Parietal lobe (tissue), 2 donors: ENCODE measurements around a stretch of chr1.

DNA sequence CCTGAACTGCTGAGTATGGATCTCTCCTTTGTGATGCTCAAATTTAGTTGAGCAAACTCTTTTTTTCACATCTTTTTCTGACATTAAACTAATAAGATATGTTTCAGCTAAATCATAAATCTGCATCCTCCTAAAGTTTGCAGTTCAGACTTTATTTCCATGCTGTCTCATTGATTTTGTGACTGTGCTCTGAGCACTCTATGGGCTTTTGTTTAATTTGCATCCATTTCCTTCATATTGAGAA lies 56.9 kb downstream of the WDR64 start:
- RAMPAGE, long total RNA = no peak

DNA sequence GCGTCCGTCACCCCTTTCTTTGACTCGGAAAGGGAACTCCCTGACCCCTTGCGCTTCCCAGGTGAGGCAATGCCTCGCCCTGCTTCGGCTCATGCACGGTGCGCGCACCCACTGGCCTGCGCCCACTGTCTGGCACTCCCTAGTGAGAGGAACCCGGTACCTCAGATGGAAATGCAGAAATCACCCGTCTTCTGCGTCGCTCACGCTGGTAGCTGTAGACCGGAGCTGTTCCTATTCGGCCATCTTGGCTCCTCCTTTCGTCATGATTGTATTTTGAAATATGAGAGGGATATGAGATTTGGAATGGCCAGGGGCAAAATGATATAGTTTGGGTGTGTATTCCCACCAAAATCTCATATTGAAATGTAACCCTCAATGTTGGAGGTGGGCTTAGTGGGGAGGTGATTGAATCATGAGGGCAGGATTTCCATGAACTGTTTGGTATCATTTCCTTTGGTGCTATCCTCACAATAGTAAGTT lies 52.5 kb upstream of the MAP1LC3C start:
- RAMPAGE, long total RNA = no peak

- RAMPAGE, long total RNA = no peak
Measured at GRCh38 chr1:243253949-243254248, 1.2 kb downstream of the CEP170 start.

DNA sequence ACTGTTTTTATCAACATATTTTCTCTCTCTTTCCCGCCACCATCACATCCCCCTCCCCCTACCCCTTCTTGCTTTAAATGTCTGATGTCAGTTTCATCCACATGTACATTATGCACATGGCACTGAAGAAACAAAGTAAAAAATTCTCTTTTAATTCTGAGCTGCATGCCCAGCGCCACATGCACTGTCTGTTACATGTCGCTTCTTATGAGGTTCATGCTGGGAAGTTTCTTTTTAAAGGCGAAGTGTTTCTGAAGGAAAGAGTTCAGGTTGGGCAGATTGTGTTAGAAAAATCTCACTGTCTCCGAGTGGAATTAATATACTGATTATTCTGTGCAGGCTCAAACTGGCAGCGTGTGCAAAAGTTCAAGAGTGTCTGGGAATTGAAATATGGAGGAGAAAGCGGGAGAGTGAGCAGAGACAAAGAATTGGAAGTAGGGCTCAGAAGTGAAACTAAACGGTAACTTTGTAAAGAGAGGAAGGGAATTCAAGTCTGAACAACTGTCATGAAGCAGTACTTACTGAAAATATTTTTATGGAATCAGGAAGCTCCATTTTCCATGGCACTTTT lies 217.5 kb downstream of the SDCCAG8 start:
- RAMPAGE, long total RNA = no peak

- RAMPAGE, long total RNA = no peak
Measured at GRCh38 chr1:243483021-243483930, 227.4 kb downstream of the SDCCAG8 start.

DNA sequence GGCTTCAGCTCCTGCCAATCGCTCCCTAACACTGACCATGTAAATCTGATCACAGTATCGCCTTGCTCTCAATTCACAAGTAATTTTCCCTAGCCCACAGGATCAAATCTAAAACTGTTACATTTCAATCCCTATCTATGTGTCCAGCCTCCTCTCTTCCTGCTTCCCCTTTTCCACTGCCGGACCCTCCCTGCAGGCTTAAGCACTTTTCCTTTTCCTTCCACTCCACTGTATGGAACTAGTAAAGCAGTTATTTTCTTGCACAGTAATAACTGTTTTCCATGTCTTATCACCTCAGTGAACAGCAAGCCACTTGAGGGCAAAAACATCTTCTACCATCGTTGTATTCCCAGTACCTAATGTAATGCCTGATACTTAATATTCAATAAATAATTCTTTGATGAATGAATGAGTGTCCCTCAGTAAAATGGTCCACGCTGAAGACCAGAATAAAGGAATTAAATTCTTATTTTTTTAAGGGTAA lies 290.1 kb downstream of the AKT3 start:
- RAMPAGE, long total RNA = no peak

DNA sequence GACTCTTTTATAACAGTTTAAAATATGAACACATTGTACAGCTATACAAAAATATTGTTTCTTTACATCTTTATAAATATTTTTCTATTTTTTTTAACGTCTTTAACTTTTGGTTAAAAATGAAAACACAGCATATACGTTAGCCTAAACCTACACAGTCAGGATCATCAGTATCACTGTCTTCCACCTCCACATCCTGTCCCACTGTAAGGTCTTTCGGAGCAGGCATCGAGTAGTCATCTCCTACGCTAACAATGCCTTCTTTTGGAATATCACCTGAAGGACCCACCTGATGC lies 254.6 kb downstream of the AKT3 start:
- RAMPAGE, long total RNA = no peak

DNA sequence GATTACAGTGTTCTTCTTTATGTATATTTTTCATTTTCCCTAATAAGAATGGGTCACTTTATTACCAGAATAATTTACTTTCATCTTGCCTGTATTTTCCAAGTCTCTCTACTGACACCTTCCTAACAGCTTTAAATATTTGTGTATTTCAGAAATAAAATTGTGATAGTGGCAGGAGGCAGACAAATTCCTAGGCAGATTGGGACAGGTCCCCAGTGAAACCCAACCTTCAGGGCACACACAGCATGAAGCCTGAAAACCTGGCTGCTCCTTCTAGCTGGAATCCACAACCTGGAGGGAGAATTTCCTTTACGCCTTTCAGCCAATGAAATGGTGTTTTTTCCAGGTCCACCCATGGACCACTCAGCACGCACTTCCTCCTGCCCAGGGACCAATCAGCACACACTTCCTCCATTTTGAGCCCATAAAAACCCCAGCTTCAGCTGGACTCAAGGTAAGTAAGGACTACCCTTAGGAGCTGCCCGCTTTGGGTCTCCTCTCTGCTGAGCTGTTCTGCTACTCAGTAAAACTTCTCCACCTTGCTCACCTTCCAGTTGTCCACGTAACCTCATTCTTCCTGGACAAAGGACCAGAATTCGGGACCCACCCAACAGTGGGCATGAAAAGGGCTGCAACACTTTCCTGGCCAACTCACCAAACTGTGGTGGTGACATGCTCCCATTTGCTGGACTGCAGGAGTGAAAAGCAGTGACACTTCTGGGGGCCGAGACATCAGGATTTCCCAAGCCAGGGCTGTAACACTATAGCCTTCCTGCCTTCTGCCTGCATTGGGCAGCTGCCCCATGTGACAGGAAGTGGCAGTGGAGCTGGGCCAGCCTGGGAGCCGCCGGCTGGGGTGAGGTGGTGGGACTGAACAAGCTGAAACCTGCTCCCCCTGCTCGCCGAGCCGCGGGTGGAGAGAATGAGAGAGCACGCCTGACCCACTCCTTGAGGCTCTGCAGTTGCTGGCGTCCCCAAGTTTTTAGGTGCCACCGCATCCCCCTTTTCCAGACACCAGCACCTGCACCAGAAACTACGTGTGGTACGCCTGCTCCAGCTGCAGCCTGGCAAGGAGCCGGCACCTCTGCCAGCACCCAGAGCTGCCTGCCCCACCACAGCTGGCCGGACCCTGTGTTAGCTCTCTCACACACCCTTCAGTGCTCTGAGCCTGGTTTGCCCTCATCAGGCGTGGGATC lies 119.8 kb downstream of the AKT3 start:
- RAMPAGE, long total RNA = no peak

DNA sequence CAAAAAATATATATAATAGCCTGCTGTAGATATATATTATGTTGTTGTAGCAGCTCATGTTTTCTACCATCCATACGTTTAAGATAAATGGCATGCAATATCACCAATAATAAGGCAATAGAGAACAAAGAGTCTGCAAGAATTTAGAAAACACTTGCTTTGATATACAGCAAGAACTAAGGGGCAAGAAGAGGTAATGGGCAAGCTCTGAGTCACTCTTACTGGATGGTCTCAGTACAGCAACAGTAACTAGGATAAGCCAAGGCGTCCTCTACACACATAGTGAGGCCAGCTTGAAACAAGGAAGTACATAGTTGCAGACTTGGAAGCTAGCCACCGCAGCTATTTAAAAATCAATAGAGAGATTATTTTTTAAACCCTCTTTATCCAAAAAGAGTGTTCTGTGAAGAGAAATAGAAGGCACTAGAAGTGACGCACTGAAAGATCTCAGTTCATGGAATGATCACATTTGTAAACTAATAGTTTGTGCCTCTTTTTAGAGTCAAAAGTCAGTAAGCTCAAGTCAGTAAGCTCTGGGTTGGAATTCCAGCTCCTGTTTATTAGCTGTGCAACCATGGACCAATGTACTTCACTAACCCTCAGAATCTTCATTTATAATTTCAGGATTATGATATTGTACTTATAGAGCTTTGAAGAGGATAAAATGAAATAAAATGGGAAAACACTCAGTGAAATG lies 118.7 kb downstream of the AKT3 start:
- RAMPAGE, long total RNA = no peak

- RAMPAGE, long total RNA = no peak
Measured at GRCh38 chr1:243771295-243771929, 78.6 kb downstream of the AKT3 start.

DNA sequence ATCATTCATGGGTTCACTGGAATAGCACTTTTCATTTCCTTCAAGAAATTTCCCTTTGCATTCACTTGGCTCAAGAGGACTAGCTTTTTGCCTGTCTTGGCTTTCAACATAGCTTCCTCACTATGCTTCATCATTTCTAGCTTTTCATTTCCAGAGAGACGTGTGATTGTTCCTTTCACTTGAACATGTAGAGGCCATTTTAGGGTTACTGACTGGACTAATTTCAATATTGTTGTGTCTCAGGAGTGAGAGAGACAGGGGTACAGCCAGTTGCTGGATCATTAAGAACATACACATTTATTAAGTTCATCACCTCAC lies 59.5 kb downstream of the AKT3 start:
- RAMPAGE, long total RNA = no peak

- RAMPAGE, long total RNA = no peak
Measured at GRCh38 chr1:243927096-243927361, 77.0 kb upstream of the AKT3 start.

DNA sequence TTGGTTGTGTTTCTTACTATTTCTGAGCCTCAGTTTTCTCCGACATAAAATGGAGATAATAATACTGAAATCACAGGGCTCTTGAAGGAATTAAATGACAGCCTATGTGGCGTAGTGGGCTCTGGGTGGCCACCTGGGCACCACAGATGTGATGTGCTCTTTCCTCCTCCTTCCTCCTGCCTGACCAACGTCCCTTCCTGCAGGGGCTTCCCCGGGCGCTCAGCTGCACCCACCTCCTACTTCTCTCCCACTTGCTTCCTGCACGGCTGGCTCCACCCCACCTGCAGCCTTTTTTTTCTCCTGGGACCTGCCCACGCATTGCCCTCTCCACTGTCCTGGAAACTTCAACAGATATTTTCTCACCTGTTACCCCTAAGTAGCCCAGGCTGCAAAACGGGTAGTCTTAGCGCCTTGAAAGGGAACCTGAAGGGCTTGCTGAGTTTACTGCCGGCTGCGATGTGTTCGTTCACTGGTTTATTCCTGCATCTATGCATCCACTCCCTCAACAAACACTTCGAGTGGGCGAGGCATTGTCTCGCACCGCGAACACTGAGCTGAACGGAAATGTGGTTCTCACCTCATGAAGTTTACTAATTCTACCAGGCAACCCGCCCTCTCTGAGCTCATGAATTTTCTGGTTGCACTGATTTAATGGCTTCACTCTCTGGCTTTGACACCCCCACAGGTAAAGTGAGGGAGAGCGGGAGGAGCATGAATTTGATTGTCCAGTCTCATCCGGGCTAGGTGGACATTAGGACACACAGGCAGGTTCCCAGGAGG lies 23.6 kb downstream of the ZBTB18 start:
- RAMPAGE, long total RNA = no peak

DNA sequence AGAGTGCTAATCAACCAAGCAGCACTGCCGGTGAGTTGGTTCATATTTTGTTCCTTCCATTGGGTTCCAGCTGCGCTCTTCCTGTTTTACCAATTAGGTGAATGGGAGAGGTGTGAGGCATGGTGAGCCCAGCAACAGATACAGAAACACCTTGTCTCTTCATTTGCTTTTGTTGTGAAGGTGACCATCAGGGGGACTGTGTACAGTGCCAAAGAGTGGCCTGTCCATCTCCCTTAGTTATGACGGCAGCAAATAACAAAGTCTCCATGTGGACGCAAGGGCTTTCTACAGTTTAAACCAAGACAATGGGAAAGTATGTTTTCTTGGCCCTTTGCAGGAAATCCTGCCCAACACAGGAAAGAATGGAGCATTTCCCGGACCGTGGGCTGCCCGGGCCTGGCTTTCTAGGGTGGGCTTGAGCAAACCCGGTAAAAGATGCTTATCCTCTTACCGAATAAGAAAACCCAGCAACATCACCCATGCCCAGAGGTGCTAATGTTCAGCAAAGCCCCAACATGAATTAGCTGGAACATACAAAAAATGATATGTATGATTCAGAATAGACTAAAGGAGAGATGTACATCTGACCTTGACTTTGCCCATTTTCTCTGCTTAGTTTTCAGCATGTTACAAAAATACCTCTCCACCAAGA lies 87.3 kb downstream of the ZBTB18 start:
- RAMPAGE, long total RNA = no peak

DNA sequence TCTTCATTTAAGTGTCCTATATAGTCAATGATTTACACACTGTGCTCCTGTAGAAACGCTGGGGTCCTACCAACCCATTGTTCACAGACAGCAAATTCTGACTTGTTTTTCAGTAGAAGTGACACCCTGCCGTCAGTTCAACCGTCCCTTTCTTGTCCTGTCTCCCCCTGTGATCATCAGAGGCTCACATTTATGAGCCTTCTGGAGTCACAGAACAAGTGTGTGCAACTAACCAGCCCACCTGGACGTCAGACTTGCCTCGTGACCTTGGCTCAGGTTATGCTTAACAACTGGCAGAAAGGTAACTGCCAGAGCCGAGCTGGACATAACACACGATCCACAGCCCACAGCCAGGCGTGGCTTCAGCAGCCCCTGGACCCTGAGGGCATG lies 103.7 kb downstream of the ZBTB18 start:
- RAMPAGE, long total RNA = no peak

- RAMPAGE, long total RNA = no peak
Measured at GRCh38 chr1:244361621-244362096, 9.2 kb downstream of the C1orf100 start.

DNA sequence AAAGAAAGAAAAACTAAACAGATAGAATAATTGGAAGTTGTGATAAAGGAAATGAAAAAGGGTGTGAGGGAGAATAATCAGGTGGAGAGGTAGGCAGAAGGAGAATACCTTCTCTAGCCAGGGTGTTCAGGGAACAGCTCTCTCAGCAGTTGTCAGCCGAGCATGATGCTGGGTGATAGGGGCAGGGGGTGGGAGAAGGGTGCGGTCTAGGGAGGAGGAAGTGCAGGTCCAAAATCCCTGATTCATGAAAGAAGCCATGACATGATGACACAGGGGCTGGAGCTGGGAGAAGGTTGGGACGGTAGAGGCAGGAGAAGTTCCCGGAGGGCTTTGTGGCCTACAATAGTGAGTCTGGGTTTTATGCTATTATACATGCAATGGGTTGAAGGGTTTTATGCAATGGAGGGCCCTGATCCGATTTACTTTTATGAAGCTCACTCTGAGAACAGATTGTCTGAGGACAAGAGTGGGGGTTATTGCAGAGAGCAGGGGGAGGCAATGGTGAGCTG lies 14.5 kb downstream of the C1orf100 start:
- RAMPAGE, long total RNA = no peak

DNA sequence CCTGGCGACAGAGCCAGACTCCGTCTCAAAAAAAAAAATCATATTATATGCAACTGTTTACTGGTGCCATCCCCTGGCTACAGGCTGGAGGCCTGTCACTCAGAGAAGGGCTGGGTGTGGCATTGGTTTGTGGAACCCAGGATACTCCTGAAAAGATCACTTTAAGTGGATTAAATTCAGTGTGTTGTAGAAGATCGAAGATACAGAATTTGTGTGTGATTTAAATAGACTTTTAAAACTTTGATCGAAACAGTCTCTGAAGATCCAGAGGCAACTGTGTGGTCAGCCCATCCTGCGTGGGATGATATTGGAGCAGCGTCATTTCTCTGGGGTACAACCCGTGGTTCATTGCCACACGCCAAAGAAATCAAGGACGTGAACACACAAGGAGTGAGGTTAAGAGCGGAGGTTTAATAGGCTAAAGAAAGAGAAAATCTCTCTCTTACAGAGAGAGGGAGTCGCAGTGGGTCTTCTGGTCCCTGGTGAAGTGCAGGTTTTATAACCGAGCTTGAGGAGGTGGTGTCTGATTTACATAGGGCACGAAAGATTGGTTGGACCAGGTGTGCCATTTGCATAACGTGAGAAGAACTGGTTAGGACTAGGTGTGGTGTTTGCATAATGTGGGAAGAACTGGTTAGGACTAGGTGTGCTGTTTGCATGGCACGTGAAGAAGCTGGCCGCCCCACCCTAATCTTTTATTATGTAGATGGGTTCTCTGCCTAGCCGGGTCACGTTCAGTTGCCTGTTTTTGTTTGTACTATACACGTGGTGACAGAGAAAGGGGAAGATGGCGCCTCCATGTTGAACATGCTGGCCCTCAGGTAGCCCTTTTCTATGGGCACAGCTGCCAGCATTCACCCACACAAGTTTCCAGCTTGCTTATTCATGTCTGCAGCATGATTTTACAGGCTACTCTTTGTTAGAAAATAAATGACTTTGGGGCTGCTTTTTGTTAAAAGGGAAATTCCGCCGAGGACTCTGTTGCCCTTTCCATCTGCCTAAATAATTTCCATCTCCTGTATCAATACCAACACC lies 17.0 kb downstream of the C1orf100 start:
- RAMPAGE, long total RNA = no peak

- RAMPAGE, long total RNA = no peak
Measured at GRCh38 chr1:244401064-244401819, 48.8 kb downstream of the C1orf100 start.

GRCh38 chr1:244435586-244436079 lies 16.1 kb downstream of the ADSS2 start:
- RAMPAGE, long total RNA = no peak